Right cardiac atrium (tissue), 1 donor: ENCODE measurements around the genes STOX1 and SRGN.

DNA sequence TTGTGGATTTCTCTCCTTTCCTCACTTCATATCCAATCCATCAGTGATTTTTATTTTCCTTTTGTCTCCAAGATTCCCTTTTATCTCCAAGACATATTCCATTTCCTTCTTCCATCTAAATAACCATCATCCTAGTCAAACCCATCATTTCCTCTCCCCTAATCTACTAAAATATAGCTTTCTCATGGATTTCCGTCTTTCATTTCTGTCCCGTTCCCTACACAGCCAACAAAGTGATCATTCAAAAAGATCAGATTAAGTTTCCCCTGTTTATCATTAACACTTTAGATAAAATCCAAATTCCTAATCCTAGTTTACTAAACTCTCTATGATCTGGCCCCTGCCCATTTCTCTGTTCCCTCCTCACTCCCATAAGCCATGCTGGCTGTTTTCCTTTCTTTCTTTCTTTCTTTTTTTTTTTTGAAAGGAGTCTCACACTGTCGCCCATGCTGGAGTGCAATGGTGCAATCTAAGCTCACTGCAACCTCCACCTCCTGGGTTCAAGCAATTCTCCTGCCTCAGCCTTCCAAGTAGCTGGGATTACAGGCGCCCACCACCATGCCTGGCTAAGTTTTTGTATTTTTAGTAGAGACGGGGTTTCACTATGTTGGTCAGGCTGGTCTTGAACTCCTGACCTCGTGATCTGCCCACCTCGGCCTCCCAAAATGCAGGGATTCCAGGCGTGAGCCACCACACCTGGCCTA, 80.1 kb downstream of the SIRT1 start:
- PRO-cap: no peak

GRCh38 chr10:67998636-67999381, 76.3 kb downstream of the HERC4 start:
- PRO-cap: no peak

- PRO-cap: no peak
Measured at GRCh38 chr10:68053997-68054432, 21.1 kb downstream of the HERC4 start.

DNA sequence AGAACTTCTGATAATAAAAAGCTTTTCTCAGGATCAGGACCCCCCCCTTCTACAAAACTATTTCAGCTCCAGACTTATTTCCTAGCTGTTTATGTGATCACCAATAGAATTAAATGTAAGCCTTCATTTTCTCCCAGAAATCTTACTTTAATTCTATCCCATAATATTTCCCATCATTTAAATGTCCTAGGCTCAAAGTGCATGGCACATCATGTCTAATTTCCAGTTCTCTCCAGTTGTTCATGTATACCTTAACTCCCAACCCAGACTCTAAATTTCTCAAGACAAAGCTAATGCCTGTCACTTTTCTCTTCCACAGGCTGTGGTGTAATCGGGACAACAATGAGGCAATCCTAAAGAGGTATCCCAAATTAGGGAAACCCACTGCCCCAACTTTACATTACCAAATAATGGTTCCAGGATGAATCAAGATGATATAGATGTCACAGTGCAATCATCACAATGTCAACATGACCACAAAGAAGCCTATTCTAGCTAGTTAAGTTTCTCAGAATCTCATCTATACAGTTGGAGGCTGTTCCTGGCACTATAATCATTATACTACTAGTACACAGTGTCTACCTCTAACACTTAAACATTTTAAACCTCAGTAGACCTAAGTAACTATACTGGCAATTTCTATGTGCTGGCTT, 4.2 kb downstream of the HERC4 start:
- PRO-cap: no peak

DNA sequence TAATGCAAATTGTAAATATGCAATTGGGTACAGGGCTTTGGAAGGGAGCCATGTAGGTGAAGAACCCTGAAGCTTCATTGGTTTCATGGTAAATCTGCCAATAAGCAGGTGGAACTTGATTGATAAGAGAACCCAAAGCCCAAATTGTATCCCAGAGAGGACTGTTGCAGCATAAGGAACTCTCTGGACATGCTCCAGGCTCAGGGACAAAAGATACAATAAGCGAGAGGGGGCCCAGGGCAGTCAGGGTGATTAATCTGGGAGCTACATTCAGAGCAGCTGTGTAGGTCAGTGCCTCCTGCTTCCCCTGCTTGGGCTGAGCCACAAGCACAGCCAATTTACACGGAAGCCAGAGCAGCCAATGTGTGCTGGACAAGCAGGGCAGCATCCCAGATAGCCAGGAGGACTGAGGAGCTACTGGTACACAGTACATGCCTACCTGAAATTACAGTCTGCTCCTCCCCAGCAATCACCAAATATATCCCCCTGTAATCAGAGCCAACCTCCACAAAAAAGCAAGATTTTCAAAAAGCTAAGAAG, 24.2 kb downstream of the MYPN start:
- PRO-cap: no peak

DNA sequence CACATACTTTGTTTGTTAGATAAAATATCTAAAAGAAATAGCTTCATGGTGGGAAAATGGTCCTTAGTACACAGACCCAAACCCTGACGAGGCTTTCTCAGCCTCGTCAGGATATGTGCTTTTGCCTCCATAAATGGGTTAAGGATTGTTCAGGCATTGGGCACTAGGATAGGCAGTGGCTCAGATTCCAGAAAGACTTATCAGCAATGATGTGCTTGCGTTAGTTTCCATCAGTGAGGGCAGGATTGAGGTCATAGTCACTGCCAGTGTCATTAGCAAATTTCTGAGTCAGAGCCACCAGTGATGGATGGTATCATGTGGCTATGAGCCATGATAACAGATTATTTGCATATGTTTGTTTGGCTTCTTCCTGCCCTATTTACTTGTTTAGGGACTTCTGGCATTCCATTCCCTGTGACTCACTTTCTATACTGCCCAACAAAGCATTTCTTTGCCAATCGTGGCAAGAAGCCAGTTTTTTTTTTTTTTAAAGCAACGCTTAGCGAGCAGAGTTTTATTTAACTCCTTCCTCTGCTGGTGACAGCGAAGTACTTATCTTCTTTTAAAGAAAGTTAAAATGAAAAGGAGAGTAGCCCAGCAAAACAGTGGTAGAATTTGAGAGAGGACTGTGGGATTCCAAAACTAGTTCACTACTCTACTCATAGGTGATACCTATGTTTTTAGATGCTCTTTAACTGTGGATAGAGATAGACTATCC, 44.3 kb downstream of the MYPN start:
- PRO-cap: no peak

GRCh38 chr10:68341404-68342209, 8.9 kb upstream of the PBLD start:
- PRO-cap: no peak

- PRO-cap: unidirectional peak, plus-strand start at chr10:68827218; bidirectional peak, plus-strand start at chr10:68827537, minus-strand start at chr10:68827435
Measured at GRCh38 chr10:68826978-68828046, at the start of gene STOX1. Gene STOX1, plus strand, starts transcription at chr10:68827531.

GRCh38 chr10:69087771-69088767, at the start of gene SRGN:
Gene SRGN, plus strand, starts transcription at chr10:69088103.
- PRO-cap: bidirectional peak, plus-strand start at chr10:69088154, minus-strand start at chr10:69087993

- PRO-cap: no peak
Measured at GRCh38 chr10:69095557-69096102, 7.7 kb downstream of the SRGN start.

DNA sequence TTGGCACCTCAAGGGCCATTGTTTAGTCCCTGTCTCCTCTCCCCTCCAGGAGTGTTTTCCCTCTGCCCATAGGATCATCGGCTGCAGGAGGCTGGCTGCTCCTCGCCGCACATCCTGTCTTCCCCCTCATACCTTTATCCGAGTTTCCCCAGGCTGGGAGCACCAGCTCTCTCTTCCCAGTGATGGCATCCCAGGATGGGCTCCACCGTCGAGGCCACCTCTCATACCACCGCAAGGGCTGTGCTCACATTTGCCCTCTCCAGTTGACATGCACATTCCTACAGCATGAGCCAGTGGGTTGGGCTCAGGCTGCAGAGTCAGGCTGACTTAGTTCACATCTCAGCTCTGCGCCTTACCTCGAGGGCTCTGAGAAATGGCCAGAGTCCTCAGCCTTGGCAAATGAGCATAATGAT, 12.1 kb downstream of the HKDC1 start:
- PRO-cap: no peak

GRCh38 chr10:69232729-69233445, 12.8 kb downstream of the HKDC1 start:
- PRO-cap: no peak

GRCh38 chr10:69242711-69243547, 22.8 kb downstream of the HKDC1 start:
- PRO-cap: no peak

- PRO-cap: no peak
Measured at GRCh38 chr10:69382382-69382947, 34.3 kb downstream of the TACR2 start.

- PRO-cap: no peak
Measured at GRCh38 chr10:69415864-69416267, 852 bp downstream of the TACR2 start.

- PRO-cap: no peak
Measured at GRCh38 chr10:69425527-69426734, 9.2 kb upstream of the TACR2 start.

DNA sequence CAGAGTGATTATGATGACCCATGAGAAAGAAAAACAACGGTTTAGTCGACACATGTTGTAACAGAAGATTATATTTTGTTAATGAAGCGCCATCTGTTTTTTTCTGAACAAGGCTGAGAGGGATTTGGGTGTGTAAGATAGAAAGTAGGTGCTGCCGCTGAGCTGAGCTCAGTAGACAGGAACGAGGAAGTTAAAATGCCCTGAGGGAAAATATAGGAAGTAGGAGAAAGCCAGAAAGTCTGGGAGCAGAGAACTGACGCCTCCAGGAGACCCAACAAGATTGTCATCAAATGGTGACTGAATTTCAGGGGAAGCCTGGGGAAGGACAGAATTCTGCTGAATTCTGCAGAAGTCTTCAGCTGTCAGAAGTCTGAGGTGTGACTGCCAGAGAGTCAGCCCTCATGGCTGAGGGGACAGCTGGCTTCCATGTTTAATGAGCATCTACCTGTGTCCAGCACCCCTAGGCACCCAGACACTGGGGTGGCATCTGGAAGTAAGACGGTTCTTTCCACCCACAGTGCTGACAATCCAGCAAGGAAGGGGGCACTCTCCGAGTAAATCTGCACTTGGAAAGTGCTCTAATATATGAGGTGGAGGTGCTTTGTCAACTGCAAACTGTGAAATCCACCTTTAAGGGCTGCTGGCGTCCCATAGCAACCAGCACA, 12.6 kb upstream of the TSPAN15 start:
- PRO-cap: no peak

DNA sequence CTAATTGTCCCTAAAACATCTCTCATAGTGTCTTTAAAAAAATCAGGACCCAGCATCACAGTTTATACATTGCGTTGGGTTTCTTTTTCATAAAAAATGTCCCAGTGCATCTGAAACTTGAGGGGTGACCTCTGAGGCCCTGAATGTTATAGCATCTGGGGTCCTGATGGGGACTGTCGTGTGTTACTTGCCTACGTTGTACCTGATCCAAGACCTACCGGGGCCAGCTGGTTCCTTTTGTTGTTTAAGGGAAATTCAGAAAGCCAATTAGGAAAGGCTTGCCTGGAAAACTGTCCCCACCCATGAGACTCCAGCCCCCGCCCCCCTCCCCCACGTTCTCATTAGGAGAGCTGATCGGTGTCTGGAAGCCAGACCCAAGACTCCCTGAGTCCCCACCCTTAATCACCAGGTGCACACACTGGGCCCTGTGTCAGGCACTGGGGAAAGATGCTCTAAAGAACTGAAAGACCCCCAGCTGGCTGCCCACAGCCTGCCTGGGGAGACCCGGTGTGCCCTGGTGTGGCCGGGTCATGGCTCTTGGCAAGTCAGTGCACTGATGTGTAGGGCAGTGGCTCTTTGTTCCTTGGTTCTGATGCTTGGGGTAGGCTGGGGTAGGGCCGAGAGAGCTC, 16.6 kb downstream of the TSPAN15 start:
- PRO-cap: bidirectional peak, plus-strand start at position 341 of the sequence, minus-strand start at position 211 of the sequence

DNA sequence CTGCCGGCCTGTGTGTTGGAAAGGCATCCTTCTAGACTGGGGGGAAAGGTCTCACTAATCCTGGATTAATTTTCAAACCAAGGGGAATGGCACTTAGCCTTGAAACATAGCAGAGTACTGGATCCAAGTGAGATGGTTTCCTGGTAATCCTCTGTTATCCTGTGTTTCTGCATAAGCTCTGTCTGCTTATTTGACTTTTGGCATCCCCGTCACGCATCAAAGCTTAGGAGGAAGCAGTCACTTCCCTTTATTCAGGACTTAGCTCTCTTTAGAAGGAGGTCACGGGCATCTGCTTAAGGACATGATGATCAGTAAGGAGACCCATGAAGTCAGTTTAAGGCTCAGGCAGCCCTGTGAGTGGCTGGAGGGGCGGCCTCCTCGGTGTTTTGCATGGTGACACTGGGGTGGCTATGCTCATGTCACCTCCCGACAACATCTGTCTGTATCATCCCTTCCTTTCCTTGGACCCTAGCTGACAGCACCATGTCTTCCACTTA, 30.1 kb downstream of the TSPAN15 start:
- PRO-cap: no peak

DNA sequence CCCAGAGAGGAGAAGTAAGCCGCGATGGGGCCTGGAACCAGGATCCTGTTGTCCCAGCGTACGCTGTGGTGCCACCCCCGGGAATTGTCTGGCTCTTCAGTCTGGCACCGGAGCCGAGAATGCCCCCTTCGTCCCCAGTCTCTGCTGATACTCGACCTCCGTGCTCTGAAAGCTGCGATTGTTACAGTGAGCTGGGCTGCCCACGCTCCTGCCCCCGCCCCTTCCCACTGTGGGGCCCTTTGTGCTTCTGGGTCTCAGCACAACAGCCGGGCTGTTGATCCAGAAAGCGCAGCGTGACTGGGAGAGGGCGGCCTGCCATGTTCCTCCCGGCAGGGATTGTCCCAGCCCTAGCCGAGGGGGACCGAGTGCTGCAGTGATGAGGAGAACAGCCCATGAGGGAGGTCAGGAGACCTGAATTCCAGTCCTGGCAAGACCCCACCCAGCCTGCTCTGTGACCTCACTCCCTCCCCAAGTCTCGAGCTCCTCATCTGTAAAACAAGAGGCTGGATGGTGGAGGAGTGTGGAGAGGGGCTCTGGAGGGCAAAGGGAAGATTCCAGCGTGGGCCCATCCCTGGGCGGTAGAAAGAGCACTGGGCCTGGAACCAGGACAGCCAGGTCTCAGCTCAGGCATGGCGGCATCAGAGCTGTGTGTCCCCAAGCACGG, 43.5 kb downstream of the TSPAN15 start:
- PRO-cap: bidirectional peak, plus-strand start at position 282 of the sequence, minus-strand start at position 121 of the sequence